ENCODE measurements around the gene RNF144A.

DNA sequence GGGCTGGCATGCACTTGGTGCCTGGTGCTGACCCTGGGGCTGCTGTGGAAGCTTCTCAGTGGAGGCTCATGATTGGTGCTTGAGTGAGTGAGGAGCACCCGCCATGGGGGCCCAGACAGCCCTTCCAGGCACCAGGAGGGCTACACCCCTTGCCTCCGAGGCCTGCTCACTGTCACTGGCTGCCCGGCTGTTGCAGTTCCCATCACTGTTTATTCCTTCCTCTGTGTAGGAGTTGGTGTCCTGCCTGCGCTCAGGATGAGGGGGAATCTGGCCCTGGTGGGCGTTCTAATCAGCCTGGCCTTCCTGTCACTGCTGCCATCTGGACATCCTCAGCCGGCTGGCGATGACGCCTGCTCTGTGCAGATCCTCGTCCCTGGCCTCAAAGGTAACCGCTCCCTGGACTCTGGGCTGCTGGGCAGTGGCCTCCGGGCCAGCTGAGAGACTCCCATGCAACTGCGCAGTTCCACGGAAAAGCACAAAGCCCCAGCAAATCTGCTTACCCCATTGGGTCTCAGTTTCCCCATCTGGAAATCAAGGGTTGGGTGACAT lies 9.2 kb downstream of the COLEC11 start:
- PRO-cap, result no peak
- RAMPAGE, long total RNA, 4 experiments, result no peak in any of the 4 experiments

- PRO-cap, result unidirectional peak, plus-strand start at chr2:3604920
- RAMPAGE, long total RNA, 4 experiments, result no peak in any of the 4 experiments
These were observed 9.8 kb downstream of the COLEC11 start for GRCh38 chr2:3604635-3605110.

DNA sequence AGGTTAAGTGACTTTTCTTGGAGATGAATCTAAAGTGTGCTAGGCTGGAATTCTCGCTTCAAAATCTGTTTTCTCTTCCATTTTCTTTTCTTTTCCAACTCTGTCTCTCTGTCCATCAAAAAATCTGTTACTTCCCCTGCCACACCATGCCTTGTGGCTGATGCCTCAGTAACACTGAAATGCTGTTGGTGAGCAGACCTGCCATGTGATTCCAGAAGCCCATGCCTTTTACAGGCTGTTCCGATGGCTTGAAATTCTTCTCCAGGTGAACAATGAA lies 633.2 kb upstream of the SOX11 start:
- PRO-cap, result no peak
- RAMPAGE, long total RNA, 4 experiments, result no peak in any of the 4 experiments

- PRO-cap, result unidirectional peak, plus-strand start at chr2:5726171
- RAMPAGE, long total RNA, 4 experiments, result no peak in any of the 4 experiments
These were observed 33.6 kb downstream of the SOX11 start for GRCh38 chr2:5725654-5726257.

- PRO-cap, result no peak
- RAMPAGE, long total RNA, 4 experiments, result no peak in any of the 4 experiments
These were observed 240.4 kb downstream of the SOX11 start for GRCh38 chr2:5932451-5933133.

DNA sequence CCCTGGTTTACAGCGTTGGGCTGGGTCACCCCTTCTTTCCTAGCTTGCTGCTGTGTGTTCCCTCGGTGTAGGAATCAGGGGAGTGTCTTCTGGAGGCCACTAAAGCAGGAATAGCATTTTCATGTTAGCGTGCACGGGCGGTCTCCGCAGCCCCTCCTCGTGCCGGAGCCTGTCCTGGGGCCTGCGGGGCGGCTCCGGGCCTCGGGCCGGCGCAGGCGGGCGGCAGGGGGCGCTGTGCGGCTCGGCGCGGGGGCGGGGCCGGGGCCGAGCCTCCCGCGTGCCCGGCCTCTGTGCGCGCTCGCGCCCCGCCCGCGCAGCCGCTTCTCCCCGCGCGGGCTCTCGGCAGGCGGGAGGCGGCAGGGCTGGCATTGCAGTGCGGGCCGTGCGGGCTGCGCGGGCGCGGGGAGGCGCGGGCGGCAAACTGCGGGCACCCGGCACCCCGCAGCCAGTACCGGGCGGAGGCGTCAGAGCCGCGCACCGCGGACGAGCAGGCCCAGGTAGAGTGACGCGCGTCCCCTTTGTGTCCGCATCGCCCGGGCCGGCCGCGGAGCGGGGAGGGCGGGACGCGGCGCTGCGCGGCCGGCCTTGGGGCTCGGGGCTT lies at the start of gene RNF144A:
RNF144A (plus strand) TSS at position 287 of the 601 bp plus-strand sequence.
- PRO-cap, result bidirectional peak, plus-strand start at position 368 of the sequence, minus-strand start at position 145 of the sequence
- RAMPAGE, long total RNA, 4 experiments, result no peak in any of the 4 experiments

- PRO-cap, result no peak
- RAMPAGE, long total RNA, 4 experiments, result no peak in any of the 4 experiments
These were observed 109.5 kb downstream of the RNF144A start for GRCh38 chr2:7026603-7027170.

DNA sequence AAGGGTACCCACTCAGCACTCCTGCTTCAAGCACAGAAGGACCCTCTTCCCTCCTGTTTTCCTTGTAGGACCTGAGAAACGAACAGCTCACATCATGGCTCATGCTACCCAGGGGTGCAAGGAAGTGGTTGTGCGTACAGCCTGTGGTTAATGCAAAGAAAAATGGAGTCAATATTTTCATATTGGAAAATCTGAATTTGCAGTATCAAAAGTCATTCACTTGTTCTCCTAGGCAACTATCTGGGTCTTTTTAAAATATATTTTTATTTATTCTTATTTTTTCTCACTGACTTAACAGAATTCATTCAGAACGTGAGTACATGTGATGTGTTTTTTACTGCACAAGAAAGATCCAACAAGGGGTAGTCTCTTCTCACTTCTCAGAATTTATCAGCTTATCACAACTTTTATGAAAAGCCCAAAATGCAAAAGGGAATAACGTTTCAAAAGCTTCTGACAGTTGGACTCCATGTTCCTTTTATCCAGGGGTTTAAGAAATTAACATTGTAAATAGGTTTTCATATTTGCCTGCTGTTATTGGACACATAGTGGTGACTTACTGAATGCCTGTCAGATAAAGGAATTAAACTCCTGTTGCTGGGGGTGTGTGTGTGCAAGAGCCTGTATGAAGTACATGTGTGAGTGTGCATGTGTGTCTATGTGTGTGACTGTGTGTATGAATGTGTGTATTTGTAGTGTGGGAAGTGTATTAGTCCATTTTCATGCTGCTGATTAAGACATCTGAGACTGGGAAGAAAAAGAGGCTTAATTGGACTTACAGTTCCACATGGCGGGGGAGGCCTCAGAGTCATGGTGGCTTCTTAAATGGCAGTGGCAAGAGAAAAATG lies 129.6 kb downstream of the RNF144A start:
- PRO-cap, result no peak
- RAMPAGE, long total RNA, 4 experiments, result no peak in any of the 4 experiments

DNA sequence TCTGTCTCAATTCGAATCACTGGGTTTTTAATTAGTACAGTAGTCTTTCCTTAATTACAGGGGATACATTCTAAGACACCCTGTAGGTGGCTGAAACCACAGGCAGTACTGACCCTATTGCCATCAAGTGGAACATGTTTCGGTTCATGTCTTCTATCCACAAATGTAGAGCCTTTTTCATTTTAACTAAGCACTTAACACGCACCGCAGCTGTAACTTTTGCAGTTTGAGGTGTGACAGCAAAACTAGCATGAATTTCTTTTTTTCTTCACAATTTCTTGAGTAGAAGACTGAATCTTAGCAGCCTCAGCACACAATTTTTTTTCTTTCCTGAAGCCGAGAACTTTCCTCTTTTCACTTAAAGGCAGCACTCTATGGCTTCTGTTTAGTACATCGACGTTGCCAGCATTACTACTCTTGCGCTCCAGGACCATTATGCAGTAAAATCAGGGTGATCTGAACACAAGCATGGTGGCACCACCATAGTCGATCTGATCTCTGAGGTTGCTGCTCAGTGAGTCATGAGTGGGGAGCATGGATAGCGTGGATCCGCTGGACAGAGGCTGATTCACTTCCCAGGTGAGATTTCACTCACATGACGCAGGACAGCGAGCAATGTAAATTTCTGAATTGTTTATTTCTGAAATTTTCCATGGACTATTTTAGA lies 805.2 kb downstream of the RNF144A start:
- PRO-cap, result no peak
- RAMPAGE, long total RNA, 4 experiments, result no peak in any of the 4 experiments

DNA sequence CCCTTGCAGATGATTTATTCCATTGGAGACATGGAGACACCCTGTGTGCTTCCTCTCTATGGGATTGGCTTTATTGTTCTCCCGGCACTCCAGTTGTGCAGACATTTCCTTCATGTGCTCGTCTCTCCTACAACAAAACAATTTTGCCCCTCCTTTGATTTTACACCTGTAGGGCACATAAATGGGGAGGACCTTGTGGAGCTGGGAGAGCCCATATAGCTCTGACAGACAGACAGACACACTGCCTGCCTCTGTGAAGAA lies 446.6 kb upstream of the ID2 start:
- PRO-cap, result unidirectional peak, plus-strand start at position 73 of the sequence
- RAMPAGE, long total RNA, 4 experiments, result no peak in any of the 4 experiments

DNA sequence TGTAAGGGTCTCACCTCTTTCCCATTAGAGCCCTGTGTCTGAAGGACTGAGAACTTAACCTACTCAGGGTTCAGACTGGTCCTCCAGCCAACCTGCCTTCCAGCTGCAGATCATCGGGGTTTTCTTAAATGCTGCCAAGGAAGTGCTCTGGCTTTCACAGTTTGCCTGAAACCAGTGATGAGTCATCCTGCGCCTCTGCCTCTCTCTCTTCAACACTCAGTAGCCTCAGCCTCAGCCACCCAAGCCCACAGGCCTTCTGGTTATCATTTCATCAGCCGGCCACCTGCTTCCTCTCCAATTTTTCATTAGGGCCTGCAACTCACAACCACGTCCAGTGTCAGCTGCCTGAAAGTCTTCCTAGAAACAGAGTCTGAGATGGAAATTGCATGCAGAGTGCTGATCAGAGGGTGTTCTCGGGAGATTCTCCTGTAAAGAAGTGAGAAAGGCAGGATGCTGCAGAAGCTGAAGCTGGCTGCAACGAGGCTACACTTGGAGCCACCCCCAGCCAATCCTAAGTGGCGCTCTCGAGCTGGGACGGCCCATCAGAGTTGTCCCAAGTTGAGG lies 379.8 kb upstream of the ID2 start:
- PRO-cap, result no peak
- RAMPAGE, long total RNA, 4 experiments, result no peak in any of the 4 experiments

DNA sequence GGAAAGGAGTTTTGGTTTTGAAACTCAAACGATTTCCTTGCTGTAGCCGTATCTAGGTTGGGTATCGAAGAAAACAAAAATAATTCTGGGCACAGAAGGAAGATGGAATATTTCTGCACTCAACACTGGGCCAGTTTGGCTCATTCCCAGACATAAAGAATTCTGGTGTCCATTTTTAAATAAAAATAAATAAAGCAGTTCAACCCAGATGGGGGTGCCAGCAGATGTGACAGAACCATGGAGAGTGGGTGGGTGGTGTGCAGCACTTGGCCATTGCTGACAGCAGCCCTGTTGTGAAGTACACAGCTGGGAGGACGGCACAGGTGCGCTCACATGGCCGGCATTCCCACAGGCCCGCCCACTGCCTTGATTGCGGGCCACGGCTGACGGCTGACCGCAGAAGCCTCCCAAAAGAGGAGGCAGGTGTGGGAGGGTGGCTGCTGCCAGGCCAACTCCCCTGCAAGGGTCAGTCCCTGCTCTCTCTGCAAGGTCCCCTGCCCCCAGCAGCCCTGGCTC lies 351.9 kb upstream of the ID2 start:
- PRO-cap, result no peak
- RAMPAGE, long total RNA, 4 experiments, result no peak in any of the 4 experiments

GRCh38 chr2:8409616-8410102 lies 272.2 kb upstream of the ID2 start:
- PRO-cap, result no peak
- RAMPAGE, long total RNA, 4 experiments, result no peak in any of the 4 experiments

- PRO-cap, result no peak
- RAMPAGE, long total RNA, 4 experiments, result no peak in any of the 4 experiments
These were observed 267.8 kb upstream of the ID2 start for GRCh38 chr2:8413955-8414534.

DNA sequence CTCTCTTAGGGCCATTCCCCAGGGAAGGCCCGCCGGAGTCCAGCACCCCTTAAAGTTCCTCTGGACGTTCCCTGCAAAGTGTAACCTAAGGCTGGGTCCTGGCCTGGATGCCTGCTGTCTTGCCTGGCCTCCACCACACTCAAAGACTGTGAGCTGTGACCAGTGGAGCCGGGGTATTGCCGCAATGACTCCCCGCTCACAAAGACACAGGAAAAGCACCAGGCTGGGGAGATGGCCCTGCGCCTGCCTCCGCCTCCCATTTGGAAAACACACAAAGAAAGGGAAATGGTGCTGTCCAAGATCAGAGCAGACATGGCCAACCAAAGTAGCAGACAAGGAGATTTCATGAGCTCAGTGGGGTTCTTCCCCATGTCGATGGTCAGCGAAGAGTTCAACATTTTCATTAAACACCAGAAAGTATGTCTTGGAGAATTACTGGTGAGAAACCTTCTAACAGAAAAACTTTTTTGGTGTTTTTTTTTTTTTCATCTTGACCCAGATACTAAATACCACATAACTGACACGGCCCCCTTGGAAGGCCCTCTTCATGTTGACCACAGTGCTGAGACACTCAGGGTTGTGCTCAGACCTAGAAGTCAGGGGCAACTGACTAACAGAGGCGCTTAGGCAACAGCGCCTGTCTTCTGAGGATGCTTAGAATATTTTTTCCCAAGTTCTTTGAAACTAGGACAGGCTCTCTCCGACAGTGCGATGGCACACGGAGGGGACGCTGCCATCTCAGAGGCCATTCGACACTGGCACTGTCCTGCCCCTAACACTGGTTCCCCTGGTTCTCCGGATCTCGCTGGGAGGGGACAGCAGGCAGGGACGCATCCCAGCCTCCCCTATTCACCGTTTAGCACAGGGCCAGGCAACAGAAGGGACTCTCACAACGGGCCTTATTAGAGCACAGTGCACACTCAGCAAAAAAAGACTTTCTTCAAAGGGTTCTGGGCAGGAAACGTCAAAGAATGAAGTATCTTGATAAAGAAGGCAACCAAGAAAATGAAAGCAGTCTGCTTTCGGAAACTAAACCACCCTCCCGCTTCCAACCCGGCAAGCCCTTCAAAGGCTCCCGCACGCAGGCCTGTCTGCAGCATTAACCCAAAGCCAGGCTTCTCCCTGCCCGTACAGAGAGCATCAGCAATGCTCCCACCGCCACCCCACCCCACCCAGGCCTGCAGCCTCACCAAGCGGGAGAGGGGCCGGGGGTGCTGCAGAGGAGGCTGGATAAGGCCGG lies 226.2 kb upstream of the ID2 start:
- PRO-cap, result no peak
- RAMPAGE, long total RNA, 4 experiments, result no peak in any of the 4 experiments

DNA sequence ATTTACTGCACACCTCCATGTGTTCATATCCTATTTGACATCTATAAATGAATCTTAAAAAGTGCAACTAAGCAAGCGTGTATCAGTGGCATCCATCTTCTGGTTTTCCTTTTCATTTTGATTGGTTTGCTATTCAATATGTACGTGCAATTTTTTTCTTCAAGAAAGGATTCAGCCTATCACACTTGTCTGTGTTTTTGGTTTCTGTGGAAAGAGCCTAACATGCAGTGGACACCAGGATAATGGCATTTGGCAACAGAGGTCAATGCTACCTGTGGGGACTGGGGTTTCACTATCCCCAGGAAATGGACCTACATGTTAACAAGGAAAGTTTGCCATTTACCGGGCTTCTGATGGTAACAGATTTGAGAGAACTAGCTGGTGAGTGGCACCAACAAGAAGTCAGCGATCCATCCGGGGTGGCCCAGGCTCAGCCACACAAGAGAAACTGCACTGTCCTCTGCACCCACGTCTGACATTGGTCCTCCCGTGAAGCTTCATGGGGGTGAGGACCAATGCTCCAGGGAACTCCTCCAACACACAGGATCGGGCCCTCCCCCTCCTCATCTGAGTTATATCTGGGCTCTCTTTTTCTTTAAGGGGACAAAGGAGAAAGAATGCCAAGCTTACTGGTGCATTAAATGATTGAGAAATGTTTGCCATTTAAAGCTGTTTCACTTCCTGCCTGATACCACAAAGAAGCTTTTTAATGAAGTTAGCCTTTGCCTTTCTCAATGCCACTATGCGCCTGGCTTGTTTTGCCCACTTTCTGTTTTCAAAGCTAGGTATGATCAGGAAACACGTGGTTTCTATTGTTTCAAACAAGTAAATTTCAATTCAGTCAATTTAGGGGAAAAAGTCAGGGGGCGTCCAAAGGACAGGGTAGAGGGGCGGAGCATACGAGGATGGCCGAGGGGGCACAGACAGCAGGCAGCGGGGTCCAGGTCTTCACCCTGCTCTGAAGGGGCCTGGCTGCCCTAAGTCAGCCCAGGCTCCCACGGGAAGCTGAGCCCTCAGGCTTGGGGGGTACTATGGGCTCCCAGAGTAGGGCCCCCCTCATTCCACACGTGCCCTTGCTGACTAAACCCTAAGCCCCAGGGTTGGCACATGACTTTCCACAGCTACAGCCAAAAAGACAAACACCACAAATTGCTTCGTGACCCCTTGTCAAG lies 204.2 kb upstream of the ID2 start:
- PRO-cap, result no peak
- RAMPAGE, long total RNA, 4 experiments, result no peak in any of the 4 experiments

DNA sequence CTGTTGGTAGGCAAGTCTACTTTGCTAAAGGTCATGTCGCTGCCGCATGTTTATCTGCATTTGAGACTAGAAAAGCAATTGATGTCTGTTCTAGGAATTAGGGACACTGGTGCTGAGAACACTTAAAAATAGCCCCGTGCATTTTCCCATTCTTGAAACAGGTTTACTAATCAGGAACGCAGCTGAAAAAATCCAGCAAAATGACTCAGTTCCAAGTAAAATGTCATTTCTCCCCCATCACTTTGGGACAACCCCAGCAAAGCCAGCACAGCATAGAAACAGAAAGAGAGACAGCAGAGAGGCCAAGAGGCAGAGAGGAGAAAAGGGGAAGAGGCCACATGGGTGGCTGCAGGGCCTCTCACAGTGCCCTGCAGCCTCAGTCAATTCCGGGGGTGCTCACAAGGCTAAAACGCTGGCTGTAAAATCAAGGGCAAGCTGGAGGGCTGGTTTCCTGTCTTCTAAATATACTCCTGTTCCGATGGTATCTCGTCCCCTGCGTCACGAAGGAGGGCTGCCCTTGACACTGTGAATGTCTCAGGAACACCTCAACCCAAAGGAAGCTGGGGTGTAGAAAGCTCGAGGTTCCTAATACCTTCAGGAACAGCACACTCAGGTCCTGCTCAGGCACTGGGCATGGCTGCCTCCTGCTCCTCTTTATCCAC lies 166.6 kb upstream of the ID2 start:
- PRO-cap, result no peak
- RAMPAGE, long total RNA, 4 experiments, result no peak in any of the 4 experiments

GRCh38 chr2:8633648-8634176 lies 48.1 kb upstream of the ID2 start:
- PRO-cap, result no peak
- RAMPAGE, long total RNA, 4 experiments, result no peak in any of the 4 experiments

DNA sequence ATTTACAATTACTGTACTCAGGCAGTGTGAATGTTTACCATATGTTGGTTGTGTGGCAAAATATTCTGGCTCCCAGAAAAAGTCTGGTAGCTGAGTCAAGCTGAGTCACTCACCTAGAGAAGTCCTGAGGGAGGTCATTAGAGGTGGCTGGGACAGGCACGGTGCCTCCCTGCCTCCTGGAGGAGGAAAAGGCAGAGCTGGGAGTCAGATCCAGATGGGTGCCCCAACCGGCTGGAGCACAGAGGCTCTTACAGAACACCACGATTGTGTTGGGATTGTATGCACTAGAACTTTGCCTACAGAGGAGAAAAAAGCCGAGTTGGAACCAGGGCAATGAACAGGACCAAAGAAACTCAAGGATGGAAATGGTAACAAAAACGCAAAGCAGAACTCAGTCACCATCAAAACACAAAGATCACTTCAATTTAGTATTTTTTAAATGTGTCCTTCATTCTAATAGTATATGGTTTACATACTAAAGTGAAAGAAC lies 19.2 kb upstream of the ID2 start:
- PRO-cap, result unidirectional peak, plus-strand start at position 207 of the sequence
- RAMPAGE, long total RNA, 4 experiments, result no peak in any of the 4 experiments

DNA sequence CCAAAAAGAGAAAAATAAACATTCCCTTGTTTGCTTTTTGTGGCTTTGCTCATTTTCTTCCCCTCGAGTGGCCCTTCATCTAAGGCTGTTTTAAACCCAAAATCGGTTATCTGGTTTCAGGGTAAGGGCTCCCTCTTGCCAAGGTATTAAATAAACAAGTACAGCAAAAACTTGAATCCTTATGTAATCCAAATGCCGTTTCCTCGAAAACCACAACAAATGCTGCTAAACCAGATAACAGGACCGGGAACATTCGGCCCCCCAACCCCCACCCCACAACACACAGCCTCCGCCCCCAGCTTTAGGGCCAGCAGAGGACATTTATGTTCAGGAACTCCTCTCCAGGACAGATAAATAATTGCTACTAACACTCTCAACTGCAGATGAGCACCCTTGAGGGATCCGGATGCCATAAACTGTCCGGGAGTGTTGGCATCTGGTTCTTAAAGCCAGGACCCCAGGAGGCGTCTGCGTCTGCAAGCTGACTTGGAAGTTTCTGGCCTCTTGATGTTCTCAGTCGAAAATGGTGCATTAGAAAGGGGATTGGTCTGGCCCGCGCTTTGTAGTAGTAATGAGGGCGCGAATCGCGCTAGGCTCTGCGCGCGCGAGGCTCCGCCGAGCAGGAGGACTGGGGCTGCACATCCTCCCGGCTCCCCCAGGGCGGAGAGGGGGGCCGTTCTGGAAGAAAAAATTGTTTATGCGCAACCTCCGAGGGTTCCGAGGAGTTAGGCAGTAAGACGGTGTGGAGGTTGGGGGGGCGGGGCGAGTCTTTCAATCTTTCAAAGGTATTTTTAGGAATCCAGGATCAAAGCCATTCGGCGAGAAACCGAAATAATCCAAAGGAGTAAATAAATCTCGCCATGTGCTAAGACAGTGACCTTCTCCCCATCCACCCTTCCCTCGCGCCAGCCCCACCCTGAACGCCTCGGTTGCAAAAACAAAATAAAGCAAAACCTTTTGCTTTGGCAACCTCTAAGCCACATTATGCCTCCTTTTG lies 3.9 kb upstream of the ID2 start:
- PRO-cap, result bidirectional peak, plus-strand start at position 565 of the sequence, minus-strand start at position 498 of the sequence
- RAMPAGE, long total RNA, 4 experiments, result no peak in any of the 4 experiments

Data from gastroesophageal sphincter (tissue), 4 donors.